ENCODE results near the genes PNLIPRP1, KCNK18, SLC18A2 and DENND10.

GRCh38 chr10:116546088-116546423, 325 bp downstream of the PNLIP start:
- PRO-cap = no peak

DNA sequence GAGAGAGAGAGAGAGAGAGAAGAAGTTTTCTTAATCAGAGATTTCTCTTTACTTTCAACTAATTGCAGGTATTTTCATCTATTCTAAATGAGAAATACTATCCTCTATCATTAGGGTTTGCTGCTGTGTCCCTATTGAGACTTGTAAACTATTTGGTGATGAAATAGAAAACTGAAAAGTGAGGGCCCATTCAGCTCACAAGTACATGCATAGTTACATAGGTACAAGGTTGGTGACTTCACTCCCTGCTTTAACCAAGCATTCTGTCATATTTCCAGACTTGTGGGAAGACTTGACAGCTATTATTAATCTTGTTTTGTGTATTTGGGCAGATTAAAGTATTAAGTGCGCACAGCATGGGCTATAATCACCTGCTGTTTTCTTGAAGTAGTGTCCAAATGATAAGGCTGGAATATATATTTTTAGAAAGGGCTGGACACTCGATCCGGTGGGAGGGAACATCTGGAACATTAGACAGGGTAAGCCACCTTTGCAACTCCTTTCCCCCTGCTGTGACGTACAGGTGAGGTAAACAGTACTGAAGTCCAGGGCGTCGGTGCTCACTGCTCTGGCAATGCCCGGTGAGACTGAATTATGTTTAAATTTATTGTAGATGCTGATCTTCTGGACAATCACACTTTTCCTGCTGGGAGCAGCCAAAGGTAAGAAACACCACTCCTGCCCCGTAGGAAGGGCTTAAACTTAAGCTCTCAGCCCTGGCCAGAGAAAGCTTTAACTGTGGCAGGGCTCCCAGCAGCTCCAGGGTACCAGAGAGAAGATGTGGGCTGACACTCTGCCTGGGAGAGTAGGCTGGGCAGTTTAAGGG, at the start of gene PNLIPRP1:
Gene PNLIPRP1, plus strand, starts transcription at position 443 of the 826 bp plus-strand sequence.
- PRO-cap = no peak

DNA sequence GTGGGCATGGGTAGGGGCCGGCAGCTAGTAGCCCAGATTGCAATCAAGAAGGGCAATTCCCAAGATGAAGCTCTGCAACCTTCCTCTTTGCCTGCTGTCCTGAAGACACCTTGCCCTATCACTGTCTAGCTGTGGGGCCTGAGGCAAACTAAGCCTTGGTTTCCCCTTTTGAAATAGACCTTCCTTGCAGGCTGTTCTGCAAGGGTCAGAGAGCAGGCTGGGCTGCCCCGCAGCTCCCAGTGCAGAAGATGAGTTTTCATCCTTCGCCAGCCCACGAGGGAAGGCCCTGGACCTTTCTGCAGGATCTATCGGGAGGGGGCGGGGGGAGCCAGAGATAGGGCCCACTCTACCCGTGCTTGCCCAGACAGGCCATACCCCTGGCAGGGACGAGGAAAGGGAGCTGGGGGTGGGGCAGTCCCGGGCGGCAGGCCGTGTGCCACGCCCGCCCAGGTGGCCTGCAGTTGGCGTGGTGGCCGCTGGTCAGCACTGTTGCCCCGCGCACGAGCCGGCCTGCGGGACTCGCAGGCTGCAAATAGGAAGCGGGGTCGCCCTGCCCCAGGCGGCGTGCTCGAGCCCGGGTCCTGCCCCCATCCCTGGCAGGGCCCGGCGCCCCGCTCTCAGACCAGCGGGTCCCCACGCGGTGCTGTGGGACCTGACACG, 36.5 kb downstream of the PNLIPRP1 start:
- PRO-cap = no peak

DNA sequence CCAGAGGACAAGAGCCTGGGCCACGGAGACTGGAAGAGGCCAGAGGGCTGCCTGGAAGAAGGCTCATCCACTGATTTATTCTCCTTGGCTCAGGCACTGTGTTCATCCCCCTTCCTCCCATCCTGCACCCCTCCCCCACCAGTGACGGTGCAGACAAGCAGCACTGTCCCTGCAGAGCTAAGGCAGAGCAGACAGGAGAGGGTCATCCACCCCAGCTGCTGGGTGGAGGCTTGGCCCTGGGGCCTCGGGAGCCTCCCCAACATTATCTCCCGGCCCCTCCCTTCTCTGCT, 24.8 kb upstream of the HSPA12A start:
- PRO-cap = no peak

DNA sequence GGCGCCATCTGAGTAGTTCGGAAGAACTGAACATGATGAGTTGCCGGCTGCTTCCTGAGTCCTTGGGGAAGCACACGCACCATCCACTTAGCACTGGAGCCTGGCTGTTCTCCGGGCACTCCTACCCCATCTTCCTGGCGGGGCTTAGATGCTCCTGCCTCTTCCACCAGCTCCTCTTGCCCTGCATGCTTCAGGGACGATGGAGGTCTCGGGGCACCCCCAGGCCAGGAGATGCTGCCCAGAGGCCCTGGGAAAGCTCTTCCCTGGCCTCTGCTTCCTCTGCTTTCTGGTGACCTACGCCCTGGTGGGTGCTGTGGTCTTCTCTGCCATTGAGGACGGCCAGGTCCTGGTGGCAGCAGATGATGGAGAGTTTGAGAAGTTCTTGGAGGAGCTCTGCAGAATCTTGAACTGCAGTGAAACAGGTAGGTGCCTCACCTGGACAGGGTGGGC, at the start of gene KCNK18:
Gene KCNK18, plus strand, starts transcription at position 200 of the 450 bp plus-strand sequence.
- PRO-cap = no peak

DNA sequence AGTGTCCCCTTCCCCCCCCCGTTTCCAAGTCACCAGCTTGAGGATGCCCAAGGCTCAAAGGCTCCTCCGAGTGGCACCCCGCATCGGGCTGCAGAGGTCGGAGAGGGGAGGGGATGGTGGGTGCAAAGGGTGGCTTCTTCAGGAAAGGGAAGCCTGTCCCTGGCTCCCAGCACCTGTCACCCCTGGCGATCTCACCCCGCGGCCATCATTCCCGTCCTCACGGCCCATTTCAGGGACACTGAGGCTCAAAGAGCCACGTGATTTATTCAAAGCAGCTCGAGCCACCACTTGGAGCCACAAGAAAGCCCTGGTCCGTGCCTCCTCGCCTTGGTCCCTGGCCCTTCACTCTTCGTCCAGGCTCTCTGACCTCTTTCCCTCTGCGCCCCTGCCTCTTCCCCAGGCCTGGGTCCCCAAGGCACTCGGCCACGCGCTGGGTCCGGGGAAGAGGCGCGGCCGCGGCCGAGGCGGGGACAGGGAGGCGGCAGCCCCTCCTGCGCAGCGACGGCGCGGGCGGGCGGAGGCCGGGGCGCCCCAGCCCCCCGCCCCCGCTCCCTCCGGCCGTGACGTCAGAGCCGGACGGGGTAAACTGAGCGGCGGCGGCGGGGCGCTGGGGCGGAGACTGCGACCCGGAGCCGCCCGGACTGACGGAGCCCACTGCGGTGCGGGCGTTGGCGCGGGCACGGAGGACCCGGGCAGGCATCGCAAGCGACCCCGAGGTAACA, at the start of gene SLC18A2:
Gene SLC18A2, plus strand, starts transcription at position 610 of the 722 bp plus-strand sequence.
- PRO-cap = unidirectional peak, plus-strand start at position 615 of the sequence

GRCh38 chr10:117241543-117242132, 724 bp downstream of the SLC18A2 start:
- PRO-cap = no peak

- PRO-cap = no peak
Observed at GRCh38 chr10:117540084-117540730, 2.3 kb upstream of the EMX2 start.

DNA sequence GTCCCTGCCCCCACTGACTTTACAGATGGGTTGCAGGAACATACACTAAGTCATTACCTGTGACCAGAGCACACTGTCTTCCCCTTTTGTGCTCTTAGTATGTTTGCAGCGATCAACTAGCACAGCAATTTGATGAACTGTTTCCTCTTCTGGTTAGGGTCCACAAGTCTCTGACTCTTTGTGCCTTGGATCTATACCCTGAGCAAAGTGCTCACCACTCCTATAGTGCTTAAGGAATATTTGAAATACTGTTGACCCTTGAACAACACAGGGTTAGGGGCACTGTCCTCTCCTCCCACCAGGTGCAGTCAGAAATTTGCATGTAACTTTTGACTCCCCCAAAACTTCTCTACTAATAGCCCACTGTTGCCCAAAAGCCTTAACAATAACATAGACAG, 145.6 kb downstream of the RAB11FIP2 start:
- PRO-cap = no peak

DNA sequence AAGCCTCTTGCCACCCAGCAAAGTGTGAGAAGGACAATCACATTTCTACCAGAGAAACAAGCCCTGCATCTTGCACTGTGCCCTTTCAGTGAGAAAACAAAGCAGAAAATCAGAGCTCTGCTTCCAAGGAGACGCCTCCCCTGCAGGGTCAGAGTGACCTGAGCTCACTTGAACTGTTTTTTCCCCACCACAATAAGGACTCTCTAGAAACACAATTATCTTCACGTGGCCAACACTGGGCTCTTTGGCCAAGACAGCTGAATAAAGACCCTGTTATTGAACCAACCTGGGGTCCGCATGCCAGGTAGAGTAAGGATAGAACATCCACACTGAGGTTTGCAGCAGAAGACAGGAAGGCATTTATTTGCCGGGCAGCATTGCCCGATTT, 30.1 kb upstream of the PRLHR start:
- PRO-cap = no peak

DNA sequence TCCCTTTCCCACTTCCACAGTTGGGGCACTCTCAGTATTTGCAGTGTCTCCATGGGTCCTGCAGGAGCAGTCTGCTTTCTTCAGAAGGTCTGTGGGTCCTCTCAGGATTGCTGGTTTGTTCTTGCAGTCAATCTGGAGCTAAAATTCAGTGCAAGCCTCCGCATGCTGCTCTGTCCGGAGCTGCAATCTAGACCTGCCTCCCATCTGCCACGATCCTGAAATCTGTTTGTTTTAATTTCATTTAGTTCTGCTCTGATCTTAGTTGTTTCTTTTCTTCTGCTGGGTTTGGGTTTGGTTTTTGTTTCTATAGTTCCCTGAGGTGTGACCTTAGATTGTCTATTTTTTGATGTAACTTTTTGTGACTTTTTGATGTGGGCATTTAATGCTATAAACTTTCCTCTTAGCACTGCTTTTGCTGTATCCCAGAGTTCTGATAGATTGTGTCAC, 63.9 kb upstream of the PRLHR start:
- PRO-cap = no peak

GRCh38 chr10:118672064-118672788, 76.8 kb upstream of the PRLHR start:
- PRO-cap = no peak

GRCh38 chr10:118760253-118760856, 5.6 kb upstream of the CACUL1 start:
- PRO-cap = no peak

DNA sequence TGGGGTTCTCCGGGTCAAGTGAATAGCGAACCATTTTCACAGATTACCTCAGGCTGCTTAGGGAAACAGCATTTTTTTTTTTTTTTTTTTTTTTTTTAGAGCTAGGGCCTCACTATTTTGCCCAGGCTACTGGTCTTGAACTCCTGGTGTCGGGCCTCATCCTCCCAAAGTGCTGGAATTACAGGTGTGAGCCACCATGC, 117.7 kb upstream of the CACUL1 start:
- PRO-cap = no peak

GRCh38 chr10:119050402-119051500, 21.2 kb downstream of the NANOS1 start:
- PRO-cap = no peak

DNA sequence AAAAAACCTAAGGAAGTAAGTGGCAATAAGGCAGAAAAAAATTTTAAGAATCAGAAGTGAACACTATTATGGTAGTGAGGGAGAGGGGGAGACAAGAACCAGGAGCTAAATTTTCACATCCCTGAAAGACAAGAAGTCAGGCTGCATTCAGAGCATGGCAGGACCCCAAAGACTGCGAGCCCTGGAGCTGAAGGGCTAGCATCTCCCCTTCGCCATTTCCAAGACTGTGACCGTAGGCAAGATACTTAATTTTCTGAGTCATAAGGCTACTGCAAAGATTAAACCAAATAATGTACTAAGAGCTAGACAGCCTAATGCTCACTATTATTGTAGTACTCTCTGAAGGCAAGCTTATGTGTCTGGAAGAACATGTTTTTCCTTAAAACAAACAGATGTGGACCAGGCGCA, 14.1 kb downstream of the EIF3A start:
- PRO-cap = no peak

DNA sequence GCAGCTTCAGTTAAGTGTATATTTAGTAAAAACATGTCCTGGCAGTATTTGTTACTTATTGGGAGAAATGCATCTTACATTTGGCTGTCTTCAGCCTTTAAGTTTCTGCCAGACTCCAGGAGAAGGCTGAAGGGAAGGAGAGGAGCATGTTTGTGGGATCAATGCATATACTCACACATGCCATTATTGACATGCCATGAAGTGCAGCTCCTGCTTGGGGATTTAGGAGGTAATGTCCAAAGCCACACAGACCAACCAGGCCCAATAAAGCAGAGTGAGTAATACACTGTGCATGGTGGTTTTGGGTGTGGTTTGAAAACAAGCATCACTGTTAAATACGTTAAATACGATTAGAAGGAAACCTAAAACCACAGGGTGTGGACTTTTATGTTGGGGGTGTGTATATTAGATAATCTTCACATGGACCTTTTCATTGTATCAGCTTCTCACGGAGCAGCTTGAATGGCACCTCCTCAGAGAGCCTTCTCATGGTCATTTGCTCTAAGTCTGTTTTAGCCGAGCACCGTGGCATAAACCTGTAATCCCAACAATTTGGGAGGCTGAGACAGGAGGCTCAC, 10.3 kb upstream of the EIF3A start:
- PRO-cap = no peak

GRCh38 chr10:119103780-119104743, at the start of gene DENND10:
DENND10 (plus strand) TSS chr10:119104113.
- PRO-cap = bidirectional peak, plus-strand start at chr10:119104104, minus-strand start at chr10:119103939

- PRO-cap = no peak
Observed at GRCh38 chr10:119113723-119114427, 10.0 kb downstream of the DENND10 start.

DNA sequence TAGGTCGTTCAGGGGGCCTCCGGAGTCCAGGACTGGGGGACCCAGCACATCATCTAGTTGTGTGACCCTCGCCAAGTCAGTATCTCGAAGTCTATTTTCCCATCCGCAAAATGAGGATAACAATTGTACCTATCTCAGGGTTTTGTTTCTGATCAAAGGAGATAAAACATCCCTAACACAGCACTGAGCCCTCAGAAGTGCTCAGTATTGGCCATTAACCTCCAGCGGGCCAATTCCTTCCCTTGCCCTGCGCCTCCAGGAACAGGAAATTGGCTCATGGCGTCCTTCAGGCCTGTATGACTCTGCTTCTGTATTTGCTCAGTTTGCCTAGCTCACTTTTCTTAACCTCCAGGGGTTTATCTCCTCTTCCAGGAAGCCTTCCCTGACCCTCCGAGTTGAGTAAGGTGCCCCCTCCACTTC, 897 bp upstream of the SFXN4 start:
- PRO-cap = no peak